Metastatic Liver Carcinoma in the Lung (tissue), 2 donors: ENCODE data around the genes TRAF7 and PDPK1.

- PRO-cap, 2 experiments: no peak in any of the 2 experiments
Observed at GRCh38 chr16:2091294-2091928, 43.6 kb downstream of the TSC2 start.

GRCh38 chr16:2121770-2122312 lies 13.9 kb downstream of the PKD1 start:
- PRO-cap, 2 experiments: no peak in any of the 2 experiments

- PRO-cap, 2 experiments: peak in 2 of 2 experiments; most common plus-strand start chr16:2155810 (in 2)
Observed at GRCh38 chr16:2155562-2156477, at the start of gene TRAF7. Gene TRAF7, plus strand, starts transcription at chr16:2155782.

GRCh38 chr16:2238451-2239026 lies 2.3 kb downstream of the DNASE1L2 start:
- PRO-cap, 2 experiments: no peak in any of the 2 experiments

- PRO-cap, 2 experiments: no peak in any of the 2 experiments
Observed at GRCh38 chr16:2250002-2250736, 1.2 kb downstream of the ECI1 start.

DNA sequence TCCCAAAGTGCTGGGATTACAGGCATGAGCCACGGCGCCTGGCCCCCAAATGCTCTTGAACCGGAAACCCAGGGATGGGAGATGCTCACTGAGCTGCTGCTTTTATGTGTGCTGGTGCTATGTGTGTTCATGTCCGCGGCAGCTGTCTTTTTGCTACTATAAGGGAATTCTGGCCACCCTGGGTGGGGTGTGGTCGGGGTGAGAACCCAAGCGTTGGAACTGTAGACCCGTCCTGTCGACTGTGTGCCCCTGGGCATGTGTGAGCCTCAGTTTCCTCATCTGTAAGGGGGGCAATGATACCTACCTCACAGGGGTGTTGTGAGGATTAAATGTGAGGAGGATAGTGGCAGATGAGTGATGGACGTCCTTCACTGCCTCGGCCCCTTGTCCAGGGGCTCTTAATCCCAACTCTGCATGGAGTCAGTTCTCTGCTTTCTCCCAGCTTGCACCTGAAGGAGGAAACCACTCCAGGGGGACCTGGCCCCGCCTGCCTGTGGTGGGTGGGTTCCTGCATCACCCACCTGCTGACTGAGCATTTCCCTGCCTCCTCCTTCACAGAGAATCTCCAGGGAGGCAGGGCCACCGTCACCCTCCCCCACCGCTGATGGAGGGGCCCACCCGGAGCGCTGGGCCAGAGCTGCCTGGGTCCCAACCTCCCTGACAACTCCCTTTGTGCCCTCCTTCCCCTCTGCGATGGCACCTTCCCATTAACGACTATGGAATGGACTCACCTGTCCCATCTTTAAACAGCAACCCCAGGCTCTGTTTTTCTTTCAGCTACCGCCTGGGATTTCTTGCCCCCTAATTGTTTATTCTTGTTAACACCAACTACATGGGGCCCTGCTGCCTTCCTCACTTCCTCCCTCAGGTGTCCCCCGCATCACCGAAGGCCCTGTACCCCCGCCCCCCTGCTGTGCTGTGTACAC lies 1.1 kb upstream of the TEDC2 start:
- PRO-cap, 2 experiments: no peak in any of the 2 experiments

DNA sequence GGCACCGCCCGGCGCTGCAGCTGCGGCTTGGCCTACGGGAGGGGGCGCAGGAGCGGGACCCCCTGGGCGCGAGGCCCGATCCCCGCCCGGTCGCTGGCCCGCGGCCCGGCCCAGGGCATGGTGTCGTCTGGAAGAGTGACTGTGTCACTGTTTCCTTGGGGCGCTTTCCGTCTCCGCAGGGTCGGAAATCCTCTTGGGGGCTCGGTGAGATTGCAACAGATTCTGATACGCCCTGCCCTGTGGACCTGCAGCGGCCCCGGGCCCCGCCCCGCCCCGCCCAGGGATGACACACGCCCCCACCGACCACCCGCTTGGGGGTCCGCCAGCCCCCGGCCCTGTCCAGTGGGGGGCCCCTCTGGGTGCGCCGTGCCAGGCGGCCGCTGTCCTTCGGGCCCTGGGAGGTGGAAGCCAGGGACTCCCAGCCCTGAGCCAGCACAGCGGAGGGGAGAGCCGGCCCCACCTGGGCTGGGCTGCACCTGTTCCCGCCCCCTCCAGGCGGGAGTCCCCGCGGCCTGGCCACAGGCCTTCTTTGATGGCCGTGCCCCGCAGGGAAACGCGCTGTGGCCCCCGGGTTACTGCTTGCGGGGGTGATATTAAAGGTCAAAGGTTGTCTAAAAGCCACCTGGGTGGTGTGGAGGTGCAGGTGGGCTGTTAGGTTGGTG lies 549 bp downstream of the TBC1D24 start:
- PRO-cap, 2 experiments: no peak in any of the 2 experiments

- PRO-cap, 2 experiments: no peak in any of the 2 experiments
Observed at GRCh38 chr16:2482627-2483189, 7.8 kb downstream of the TBC1D24 start.

GRCh38 chr16:2537299-2538350 lies at the start of gene PDPK1:
Gene PDPK1, plus strand, starts transcription at chr16:2538021.
- PRO-cap, 2 experiments: peak in 2 of 2 experiments; most common plus-strand start chr16:2538021 (in 2); most common minus-strand start chr16:2537488 (in 2)

GRCh38 chr16:2707251-2708322 lies 12.4 kb downstream of the PRSS27 start:
- PRO-cap, 2 experiments: no peak in any of the 2 experiments

DNA sequence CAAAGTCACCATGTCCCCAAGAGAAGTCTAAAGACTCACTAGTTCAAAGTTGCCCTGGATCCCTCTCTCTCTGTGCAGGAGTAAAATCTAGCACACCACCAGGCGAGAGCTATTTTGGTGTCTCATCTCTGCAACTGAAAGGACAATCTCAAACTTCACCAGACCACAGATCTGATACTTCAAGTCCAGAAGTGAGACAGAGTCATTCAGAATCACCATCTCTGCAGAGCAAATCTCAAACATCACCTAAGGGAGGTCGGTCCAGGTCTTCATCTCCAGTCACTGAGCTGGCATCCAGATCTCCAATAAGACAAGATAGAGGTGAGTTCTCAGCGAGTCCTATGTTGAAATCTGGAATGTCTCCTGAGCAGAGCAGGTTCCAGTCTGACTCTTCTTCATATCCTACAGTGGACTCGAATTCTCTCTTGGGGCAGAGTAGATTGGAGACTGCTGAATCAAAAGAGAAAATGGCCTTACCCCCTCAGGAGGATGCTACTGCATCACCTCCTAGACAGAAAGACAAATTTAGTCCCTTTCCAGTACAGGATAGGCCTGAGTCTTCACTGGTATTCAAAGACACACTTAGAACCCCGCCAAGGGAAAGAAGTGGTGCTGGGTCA lies 11.2 kb downstream of the SRRM2 start:
- PRO-cap, 2 experiments: no peak in any of the 2 experiments

DNA sequence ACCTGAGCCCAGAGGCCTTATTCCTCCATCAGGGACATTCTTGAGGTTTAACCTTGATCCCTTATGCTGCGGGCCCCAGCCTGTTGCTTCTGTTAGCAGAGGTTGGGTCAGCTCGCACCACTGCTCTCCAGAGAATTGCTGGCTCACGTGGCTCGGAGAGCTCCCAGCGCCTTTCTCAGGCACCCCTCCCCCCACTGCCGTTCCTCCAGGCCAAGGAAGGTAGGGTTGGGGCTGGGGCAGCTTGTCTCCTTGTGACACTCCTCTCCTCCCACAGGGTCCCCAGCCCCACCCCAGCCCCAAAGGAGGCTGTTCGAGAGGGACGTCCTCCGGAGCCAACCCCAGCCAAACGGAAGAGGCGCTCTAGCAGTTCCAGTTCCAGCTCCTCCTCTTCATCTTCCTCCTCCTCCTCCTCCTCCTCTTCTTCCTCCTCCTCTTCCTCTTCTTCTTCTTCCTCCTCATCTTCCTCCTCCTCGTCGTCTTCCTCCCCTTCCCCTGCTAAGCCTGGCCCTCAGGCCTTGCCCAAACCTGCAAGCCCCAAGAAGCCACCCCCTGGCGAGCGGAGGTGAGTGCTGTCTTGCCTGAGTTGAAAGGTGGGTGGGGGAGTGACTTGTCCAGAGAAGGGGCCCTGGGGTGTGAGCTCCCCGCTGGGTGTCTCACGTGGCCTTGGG lies 8.2 kb downstream of the ELOB start:
- PRO-cap, 2 experiments: no peak in any of the 2 experiments

- PRO-cap, 2 experiments: no peak in any of the 2 experiments
Observed at GRCh38 chr16:2769391-2770415, 7.4 kb downstream of the ELOB start.

- PRO-cap, 2 experiments: no peak in any of the 2 experiments
Observed at GRCh38 chr16:2856146-2856610, 1.8 kb downstream of the PRSS22 start.

DNA sequence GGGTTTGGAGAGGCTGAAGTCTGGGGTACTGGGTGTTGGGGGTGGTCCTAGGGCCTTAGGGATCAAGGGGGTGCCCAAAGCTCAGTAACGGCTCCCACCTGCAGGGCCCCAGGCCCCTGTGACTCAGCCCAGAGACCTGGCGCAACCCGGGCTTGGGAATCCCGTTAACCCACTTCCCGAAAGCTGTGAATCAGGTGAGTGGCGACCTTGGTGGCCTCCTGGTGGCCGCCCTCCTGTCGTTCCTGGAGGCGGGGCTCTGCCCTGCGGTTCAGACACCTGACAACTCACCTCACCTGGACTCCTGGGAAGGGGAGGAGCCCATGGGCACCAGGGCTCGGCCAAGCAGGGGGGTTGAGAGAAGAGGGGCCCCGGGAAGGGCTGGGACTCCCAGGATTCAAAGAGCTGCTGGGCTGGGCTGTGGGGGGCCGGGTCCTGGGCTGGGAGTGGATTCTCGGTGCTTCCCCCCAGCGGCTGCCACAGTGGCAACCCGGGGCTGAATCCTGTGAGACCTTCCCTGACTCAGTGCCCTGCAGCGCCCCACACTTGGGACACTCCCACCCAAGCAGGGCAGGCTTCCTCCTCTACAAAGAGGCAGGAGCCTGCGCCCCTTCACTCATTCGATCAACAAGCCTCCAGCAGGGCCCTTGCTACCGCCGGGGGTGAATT lies 628 bp upstream of the PRSS22 start:
- PRO-cap, 2 experiments: peak in 1 of 2 experiments; most common plus-strand start position 357 of the sequence (in 1); most common minus-strand start position 118 of the sequence (in 1)

GRCh38 chr16:2985746-2986547 lies 5.7 kb upstream of the PKMYT1 start:
- PRO-cap, 2 experiments: no peak in any of the 2 experiments

DNA sequence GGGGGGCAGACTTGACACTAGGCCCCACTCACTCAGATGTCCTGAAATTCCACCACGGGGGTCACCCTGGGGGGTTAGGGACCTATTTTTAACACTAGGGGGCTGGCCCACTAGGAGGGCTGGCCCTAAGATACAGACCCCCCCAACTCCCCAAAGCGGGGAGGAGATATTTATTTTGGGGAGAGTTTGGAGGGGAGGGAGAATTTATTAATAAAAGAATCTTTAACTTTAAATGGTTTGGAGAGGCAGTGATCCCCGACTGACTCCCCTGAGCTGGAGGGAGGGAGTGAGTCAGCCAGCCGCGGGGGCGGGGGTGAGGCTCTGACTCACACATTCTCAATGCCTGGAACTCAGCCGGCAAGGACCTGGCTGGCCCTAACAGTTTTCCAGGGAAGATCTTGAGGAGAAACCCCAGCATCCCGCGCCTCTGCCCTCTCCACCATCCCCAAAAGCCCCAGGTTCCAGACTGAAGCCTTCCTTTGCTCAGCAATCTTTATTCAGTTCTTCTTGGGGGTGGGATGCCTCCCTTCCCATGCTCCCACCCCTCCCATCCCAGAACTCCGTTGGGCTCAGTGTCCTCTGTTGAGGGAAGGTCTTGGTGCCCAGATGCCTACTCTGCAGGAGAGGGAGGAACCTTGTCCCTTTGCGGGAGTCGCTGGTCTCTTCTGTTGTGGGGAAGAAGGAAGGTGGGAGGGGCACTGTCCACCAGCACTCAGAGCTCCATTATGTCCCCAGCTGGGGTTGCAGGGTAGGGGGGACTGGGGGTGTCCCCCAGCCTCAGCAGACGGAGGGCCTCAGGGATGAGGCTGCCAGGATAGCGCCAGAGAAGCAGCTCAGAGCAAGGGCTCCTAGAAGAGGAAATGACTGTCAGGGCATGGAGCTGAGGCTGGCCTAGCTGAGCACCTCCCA lies 1.3 kb downstream of the HCFC1R1 start:
- PRO-cap, 2 experiments: peak in 2 of 2 experiments; most common plus-strand start position 381 of the sequence (in 2); most common minus-strand start position 275 of the sequence (in 2)

DNA sequence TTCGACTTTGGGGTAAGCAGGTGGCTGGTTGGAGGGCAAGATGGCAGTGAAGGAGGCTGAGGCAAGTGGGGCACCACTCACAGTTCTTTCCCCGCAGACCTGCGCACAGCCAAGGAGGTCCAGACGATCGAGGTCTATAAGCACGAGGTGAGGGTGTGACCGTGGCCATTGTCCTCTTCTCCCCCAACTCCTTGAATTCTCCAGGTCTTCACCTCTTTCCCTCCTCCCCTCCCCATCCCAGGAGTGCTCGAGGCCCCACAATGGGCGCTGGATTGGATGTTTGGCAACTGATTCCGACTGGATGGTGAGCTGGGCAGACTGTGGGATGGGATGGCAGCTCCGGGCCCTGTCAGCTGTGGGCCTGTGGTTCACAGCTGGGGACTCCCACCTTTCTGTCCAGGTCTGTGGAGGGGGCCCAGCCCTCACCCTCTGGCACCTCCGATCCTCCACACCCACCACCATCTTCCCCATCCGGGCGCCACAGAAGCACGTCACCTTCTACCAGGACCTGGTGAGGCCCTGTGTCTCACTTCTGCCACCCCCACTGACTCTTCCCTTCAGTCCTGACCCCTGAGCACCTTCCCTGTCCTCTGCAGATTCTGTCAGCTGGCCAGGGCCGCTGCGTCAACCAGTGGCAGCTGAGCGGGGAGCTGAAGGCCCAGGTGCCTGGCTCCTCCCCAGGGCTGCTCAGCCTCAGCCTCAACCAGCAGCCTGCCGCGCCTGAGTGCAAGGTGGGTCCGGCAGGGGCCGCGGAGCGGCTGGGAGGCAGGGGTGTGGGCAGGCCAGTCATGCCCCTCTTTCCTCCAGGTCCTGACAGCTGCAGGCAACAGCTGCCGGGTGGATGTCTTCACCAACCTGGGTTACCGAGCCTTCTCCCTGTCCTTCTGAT lies 3.2 kb downstream of the THOC6 start:
- PRO-cap, 2 experiments: no peak in any of the 2 experiments

GRCh38 chr16:3027856-3028596 lies 4.2 kb downstream of the THOC6 start:
- PRO-cap, 2 experiments: peak in 2 of 2 experiments; most common minus-strand start chr16:3028263 (in 2)

DNA sequence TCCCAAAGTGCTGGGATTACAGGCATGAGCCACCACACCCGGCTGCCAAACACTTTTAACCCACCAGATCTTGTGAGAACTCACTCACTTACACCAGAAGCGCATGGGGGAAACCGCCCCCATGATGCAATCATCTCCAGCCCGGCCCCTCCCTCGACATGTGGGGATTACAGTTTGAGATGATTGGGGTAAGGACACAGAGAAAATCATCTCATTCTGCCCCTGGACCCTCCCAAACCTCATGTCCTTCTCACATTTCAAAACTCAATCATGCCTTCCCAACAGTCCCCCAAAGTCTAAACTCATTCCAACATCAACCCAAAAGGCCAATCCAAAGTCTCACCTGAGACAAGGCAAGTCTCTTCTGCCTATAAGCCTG lies 4.6 kb downstream of the IL32 start:
- PRO-cap, 2 experiments: no peak in any of the 2 experiments